REH cell (cell line): ENCODE data around the genes TTC12 and USP28.

GRCh38 chr11:111993370-111994002, 31.7 kb upstream of the DLAT start:
- PRO-cap, result no peak

- PRO-cap, result no peak
Observed at GRCh38 chr11:112032936-112033764, 7.9 kb downstream of the DLAT start.

DNA sequence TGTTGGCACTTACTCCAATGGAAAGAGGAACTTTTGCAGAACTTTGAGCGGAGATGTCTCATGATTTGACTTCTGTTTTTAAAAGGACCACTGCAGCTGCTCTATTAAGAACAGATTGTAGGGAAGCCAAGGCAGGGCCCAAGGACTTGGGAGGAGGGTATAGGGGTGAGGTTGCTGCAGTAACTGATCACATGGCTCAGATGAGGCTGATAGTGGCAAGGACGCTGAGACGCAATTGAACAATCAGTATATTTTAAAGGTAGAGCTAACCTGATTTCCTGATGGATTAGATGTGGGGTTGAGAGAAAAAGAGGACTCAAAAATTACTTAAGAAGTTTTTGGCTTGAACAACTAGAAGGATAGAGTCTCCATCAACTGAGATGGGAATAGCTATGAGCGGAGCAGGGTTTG, 34.1 kb downstream of the IL18 start:
- PRO-cap, result no peak

GRCh38 chr11:112157140-112157794, 6.6 kb downstream of the IL18 start:
- PRO-cap, result no peak

DNA sequence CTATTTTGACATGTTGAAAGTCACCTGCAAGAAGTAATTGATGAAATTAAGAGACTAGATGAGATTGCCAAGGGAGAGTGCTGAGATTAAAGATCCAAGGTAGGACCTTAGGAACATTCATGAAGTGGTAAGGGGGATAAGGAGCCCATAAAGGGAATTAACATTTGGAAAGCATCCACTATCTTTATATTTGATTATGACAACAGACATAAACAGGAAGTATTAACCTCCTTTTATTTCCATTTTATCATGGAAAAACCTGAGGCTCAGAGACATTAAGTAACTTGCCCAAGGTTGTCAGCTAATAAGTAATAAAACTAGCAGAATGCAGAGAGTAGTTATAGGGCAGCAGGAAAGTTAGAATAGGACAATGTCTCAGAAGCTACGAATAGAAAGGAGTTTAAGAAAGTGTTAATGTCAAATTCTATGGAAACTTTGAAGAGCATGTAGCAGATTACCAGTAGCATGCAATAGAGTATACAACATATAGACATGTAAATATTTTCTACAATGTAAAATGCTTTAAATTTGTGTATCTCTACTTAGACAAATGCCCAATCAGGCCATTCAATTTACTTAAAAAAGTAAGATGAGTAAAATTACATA, 1.3 kb downstream of the BCO2 start:
- PRO-cap, result no peak

- PRO-cap, result no peak
Observed at GRCh38 chr11:112179655-112180119, 4.4 kb downstream of the BCO2 start.

DNA sequence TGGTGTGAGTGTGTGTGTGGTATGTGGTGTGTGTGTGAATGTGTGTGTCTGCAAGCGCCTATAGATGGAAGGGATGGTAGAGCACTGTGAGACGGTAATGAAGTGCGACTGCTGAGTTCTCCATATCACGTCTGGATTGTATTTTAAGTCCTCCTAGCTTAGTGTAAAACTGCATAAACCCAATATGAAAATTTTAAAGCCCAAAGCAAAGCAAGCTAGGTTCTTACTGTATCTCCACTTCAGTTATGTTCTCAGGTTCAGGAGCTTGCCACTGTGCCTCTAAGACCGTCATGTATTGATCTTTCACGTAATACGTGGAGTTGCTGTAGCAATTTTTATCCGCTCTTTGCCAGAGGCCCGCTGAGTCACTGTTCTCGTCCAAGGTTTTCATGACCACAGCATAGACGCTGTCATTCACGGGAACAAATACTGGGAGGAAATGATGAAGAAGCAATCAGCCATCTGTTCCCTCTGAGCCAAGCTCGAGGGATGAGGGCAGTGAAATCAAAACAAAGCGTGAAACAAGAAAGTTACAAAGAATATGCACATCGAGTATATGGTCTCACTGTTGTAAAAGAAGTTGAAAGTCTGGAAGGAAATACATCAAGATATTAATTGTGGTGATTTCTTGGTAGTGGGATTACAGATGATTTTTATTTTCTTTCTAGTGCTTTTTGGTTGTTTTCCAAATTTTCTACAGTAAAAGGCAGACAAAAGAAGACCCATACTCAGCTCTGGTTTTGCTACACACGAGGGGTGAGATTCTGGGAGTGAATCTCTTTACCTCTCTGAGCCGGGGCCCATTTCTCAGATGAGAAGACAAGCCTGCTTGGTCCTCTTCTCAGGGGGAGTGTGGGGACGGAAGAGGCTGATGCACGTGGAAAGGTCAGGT, 5.3 kb downstream of the PLET1 start:
- PRO-cap, result no peak

DNA sequence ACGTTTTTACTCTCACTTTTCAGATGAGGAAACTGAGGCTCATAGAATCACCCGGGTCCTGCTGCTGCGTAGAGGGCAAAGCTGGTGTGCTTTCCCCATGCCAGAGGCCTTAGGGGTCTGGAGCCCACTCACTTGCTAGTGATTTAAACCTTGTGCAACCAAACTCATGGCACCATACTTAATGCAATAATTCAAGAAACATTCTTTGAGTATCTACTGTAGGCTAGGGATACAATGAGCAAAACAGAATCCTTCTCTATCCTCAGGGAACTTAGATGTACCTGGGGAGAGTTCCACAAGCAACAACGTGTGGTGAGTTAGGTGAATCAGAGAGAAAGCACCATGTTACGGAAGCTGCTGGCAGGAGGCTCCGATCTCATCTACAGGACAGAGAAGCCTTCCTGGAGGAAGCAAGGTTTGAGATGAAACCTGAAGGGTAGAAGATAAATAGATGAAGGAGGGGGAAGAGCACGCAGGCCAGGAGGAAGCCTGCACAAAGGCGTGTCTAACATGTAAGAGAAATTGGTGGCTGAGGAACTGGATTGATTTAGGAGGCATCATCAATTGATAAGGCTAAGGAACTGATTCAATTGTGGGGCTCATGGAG, 103.4 kb upstream of the PLET1 start:
- PRO-cap, result no peak

DNA sequence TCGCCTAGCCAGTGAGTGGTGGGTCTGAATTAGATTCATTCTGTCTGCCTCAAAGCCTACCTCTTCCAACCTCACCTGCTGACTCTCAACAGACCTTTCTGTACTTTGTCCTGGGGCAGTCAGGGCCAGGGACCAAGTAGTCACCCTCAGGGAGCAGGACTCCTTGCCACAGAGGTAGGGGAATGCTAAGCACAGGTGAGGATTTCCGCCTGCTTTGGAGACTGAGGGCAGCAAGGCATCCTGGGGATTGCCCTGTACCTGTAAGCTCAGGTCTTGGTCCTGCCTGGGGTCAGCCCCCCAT, 293.7 kb upstream of the PLET1 start:
- PRO-cap, result no peak

- PRO-cap, result no peak
Observed at GRCh38 chr11:113290334-113290568, 24.1 kb upstream of the TTC12 start.

GRCh38 chr11:113314206-113315262, at the start of gene TTC12:
TSS of gene TTC12 (plus strand) at chr11:113314583.
- PRO-cap, result no peak

GRCh38 chr11:113690652-113691360, 15.3 kb downstream of the TMPRSS5 start:
- PRO-cap, result no peak

GRCh38 chr11:113789984-113790277, 10.3 kb downstream of the CLDN25 start:
- PRO-cap, result no peak

- PRO-cap, result bidirectional peak, plus-strand start at chr11:113875669, minus-strand start at chr11:113875533; bidirectional peak, plus-strand start at chr11:113876041, minus-strand start at chr11:113875938
Observed at GRCh38 chr11:113875431-113876233, at the start of gene USP28. TSS of gene USP28 (minus strand) at chr11:113875572.

GRCh38 chr11:114060090-114060464, 566 bp downstream of the ZBTB16 start:
- PRO-cap, result no peak

- PRO-cap, result no peak
Observed at GRCh38 chr11:114075698-114076170, 16.2 kb downstream of the ZBTB16 start.

- PRO-cap, result no peak
Observed at GRCh38 chr11:114080117-114081324, 21.0 kb downstream of the ZBTB16 start.

DNA sequence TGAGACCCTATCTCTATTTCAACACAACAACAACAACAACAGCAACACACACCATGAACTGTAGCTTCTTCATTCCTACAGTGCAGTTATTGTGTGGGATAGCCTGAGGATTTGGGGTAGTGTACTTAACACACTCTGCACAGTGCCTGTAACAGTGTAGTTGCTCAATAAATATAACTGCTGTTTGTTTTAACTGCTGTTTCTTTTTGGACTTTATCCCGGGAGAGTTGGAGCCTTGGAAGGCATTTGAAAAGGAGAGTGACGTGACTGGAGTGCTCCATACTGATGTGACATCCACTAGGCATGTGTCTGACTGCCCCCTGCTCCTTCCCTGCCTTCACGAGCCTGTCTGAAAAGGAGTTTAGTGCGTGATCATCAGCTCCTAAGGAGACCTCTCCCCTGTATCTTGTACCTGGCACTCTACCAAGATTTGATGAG, 22.8 kb downstream of the ZBTB16 start:
- PRO-cap, result no peak

- PRO-cap, result no peak
Observed at GRCh38 chr11:114098718-114099324, 39.3 kb downstream of the ZBTB16 start.

- PRO-cap, result no peak
Observed at GRCh38 chr11:114132845-114133312, 73.4 kb downstream of the ZBTB16 start.